AG04450 (cell line): ENCODE data around the genes DNAJC3 and UGGT2.

DNA sequence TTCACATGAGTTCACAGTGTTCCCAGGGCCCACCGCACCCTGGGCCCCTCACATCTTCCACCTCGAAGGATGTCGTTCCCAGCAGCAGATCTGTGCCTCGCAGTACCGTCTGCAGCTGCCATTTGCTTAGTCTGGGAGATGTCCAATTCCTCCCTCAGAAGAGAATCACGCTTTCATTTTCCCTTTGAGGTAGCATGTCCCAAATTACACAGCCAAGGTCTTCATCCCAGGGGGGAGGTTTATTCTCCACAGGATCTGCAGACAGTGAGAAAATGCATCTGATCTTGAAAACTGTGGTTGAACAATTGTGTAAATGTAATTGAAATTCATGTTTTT lies 150.2 kb downstream of the DCT start:
- CAGE, long polyA plus RNA, result no peak
- RRBS, result no CpG with 5 or more reads among the region's 6 CpGs

DNA sequence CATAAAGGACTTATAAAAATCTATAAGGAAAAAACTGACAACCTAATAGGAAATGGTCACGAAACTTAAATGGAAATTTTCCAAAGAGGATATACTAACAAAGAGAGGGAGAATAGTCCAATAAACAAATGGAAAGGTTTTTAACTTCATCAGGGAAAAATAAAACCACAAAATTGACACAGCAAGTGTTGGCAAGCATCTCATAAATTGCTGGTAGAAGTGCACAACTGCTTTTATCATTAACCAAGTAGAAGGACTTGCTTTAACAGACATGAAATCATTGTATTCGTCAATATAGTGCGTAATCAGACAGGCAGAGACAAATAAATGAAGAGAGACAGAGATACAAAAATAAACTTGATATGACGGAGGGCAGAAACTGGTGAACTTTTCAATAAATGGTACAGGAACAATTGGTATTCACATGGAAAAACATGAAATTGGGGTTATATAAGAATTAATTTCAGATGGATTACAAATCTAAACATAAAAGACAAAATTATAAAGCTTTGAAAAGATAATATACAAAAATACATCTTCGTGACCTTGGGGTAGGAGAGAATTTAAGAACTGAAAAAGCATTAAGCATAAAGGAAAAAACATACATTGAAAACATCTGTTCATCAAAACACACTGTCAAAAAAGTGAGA lies 7.3 kb downstream of the TGDS start:
- CAGE, long polyA plus RNA, result no peak
- RRBS, result no CpG with 5 or more reads among the region's 5 CpGs

DNA sequence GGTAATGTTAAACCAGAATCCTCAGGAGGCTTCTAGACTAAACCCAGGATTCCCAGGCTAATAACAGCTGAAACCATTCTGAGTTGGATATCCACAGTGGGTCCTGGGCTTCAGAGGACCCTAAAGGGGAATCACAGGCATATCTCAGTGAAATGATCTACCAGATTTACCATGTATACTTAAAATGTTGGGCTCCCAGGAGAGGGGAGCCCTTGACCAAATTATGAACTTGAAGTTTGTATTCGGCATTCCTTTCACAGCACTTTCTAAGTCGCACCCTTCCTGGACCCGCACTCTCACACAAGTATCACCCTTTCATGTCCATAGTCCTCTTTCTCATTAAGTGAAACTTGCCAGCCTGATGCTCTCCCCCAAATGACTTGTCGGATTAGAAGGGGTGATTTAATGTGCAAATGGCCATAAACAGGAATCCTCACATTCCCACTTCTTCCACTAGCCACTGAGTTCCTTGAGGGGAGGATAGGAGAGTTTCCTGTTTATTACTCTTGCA lies 1.5 kb downstream of the TGDS start:
- CAGE, long polyA plus RNA, result no peak
- RRBS, result no CpG with 5 or more reads among the region's 4 CpGs

- CAGE, long polyA plus RNA, result no peak
- RRBS, result no CpG with 5 or more reads among the region's 2 CpGs
These were observed 39.6 kb downstream of the GPR180 start for GRCh38 chr13:94641339-94641606.

- CAGE, long polyA plus RNA, result no peak
- RRBS, result no CpG with 5 or more reads among the region's 6 CpGs
These were observed 109.4 kb downstream of the ABCC4 start for GRCh38 chr13:95191739-95192302.

DNA sequence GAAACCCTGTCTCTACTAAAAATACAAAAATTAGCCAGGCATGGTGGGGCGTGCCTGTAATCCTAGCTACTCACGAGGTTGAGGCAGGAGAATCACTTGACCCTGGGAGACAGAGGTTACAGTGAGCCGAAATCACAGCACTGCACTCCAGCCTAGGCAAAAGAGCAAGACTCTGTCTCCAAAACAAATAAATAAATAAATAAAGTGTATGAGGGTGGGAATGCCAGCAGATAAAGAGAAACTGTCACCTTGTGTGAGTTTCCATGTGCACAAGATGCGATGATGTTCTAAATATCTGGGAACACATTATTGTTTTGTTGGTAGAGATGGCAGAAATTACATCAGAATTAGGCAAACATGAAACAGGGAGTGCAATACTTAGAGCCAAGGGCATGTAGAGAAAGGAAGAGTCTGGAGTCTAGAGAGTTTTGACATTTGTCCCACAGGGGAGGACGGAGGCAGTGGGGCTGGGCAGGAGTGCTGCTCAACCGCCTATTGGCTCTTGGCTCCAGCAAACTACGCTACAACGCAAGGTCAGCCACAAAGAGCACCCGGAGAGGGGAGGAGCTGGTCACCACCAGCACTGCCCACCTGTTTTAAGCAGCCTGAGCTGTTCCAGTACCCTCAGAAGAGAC lies 108.4 kb downstream of the ABCC4 start:
- CAGE, long polyA plus RNA, result no peak
- RRBS, result no CpG with 5 or more reads among the region's 9 CpGs

GRCh38 chr13:95298549-95299172 lies 2.6 kb downstream of the ABCC4 start:
- CAGE, long polyA plus RNA, result no peak
- RRBS, result no CpG with 5 or more reads among the region's 9 CpGs

DNA sequence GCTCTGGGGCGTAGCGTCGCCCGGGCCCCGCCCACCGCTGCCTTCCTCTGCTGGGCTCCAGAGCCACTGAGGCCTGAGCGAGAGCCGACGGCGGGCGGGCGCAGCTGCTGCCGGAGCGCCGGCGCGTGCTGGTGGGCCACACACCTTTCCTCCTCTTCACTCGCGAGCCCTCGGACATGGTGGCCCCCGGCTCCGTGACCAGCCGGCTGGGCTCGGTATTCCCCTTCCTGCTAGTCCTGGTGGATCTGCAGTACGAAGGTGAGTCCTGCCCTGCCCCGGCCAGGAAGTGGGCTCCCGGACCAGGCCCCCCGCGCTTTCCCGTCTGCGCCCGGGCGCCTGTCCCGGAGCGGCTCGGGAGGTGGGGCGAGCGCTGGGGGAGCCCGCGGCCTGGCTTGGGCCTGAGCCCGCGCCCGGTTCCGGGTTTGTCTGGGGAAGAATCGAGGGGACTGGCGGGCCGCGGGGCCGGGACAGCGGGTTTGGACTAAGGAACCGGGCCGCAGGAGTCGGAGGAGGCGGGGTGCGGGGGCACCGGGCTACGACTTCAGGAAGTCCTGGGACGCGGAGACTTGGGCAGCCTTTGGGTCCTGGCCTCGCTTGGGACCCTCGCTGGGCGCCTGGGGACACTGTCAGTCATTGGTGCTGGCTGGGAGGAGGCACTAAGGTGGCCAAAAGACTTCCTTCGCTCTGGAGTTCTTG lies at the start of gene DNAJC3:
Gene DNAJC3 (plus strand): TSS at position 60 of the 696 bp plus-strand sequence.
- CAGE, long polyA plus RNA, result start-site peak on the plus strand centred at position 69 of the sequence, 20 bp wide, 493 and 264 reads in 2 replicates
- RRBS, result 1% methylated on average over 43 of the region's 63 CpGs

DNA sequence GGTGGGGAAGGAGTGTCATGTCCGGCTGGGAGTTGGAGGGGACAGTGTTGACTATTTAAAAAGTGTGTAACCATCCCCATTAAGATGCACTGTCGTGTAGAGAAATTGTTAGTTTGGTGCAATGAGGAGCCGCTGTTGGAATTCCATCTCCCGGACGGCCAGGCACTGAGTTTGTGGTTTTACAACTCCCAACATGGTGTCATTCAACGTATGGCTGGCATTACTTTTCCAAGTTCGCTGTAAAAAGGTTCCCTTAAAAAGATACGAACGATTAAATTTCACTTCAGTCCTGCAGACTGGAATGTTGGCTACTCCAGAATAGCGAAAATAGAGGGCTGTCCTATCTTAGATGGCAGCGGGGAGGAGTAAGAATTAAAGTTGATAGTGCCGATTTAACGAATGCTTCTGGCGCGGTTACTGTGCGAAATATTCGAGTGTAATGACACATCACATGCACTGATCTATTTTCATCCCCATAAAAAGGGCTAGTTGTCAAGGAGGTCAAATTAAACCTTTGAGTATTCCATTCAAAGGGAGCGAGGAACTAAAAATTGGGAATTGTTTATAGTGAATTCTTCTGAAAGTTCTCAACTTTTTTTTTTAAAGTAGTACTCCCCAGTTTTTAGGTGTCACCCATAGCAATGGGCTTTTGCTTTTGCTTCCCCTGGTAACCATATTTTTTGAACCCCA lies 982 bp downstream of the DNAJC3 start:
- CAGE, long polyA plus RNA, result no peak
- RRBS, result no CpG with 5 or more reads among the region's 18 CpGs

DNA sequence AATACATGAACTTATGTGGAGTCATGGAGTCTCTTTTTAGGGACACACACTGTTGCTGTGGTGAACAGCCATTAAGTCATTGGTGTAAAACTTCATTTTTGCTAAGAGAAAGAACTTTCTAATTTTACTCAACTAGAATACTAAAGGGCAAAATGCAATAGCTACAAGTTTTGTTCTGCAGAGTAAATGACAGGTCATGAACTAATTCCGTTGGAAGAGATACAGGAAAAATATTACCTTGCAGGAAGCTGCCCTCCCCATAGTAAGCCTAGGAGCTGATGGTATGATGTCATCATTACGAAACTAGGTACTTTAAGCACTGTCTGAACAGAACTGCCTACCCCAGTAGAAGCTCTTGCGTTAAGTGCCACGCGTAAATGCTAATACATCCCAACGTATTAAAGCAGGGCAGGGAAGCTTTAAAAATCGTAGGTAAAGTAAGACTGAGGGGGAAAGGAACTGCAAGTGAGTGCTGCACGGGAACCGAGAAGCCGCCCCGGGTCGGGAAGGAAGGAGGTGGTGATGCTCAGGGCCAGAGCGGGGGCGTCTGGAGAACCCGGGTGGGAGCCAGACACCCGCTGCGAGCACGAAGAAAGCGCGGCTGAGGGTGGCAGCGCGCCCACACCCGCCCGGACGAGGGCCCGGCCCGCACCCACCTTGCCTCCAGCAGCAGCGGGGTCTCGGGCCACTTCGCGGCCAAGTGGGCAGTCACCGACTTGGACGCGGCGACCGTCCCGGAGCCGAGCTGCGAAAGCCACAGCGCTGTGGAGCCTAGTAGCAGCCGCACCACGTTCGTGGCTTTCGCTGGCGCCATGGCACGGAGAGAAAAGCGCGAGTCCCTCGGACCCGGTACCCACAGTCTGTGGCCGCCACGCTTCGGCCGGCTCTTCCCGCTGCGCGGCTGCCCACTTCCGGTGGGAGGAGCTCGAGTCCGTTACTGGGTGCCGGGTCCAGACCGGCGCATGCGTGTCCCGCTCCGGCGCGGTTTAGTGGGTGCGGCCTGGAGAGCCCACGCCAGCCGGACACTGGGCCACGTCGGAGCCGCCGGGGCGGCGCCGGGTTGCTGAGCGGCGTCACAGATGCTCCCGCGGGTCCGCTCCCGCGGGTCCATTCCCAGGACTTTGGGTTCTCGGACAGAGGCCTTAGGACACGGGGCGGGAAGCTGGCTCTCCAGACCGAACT lies at the start of gene UGGT2:
Gene UGGT2 (minus strand): TSS at position 903 of the 1,182 bp plus-strand sequence.
- CAGE, long polyA plus RNA, result start-site peak on the minus strand centred at position 892 of the sequence, 12 bp wide, 26 and 107 reads in 2 replicates
- RRBS, result 2% methylated on average over 37 of the region's 89 CpGs

- CAGE, long polyA plus RNA, result no peak
- RRBS, result no CpG with 5 or more reads among the region's 2 CpGs
These were observed 11.7 kb downstream of the OXGR1 start for GRCh38 chr13:96982481-96983163.

- CAGE, long polyA plus RNA, result no peak
- RRBS, result no CpG with 5 or more reads among the region's 4 CpGs
These were observed 10.0 kb downstream of the OXGR1 start for GRCh38 chr13:96984298-96984643.

GRCh38 chr13:97116643-97117307 lies 105.4 kb upstream of the MBNL2 start:
- CAGE, long polyA plus RNA, result no peak
- RRBS, result no CpG with 5 or more reads among the region's 3 CpGs

GRCh38 chr13:97165772-97166381 lies 56.3 kb upstream of the MBNL2 start:
- CAGE, long polyA plus RNA, result no peak

DNA sequence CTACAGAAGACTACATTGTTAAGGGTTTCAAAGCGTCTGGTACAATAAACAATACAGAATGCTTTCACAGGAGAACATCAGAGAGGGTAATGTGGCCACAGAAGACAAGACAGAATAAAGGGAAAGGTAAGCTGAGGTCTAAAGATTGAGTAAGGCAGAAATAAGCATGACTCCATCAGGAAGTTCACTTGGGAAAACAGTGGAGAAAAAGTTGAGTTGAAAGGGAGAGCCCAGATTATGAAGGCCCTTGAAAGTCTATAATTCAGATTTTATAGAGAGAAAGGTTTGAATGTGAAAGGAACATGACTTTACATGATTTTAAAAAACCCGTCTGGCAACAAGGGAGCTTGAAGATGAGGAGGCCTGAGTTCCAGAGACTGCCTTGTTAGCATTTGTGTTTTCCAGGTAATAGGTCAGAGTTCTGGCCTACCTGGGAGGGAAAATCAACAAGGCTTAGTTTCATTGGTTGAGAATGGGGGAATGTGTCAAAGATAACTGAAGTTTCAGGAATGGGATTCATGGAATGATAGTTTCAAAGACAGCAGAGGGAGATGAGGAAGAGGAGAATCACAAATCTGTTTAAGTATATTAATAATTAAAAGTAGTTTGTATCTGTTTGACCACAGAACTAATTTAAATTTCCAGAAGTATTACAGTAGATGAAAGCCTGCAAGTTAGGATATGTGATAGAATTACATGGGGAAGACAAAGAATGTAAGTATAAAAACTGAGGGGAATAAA lies 1.7 kb upstream of the MBNL2 start:
- CAGE, long polyA plus RNA, result no peak
- RRBS, result no CpG with 5 or more reads among the region's 2 CpGs

- CAGE, long polyA plus RNA, result no peak
- RRBS, result no CpG with 5 or more reads among the region's 14 CpGs
These were observed 19.6 kb downstream of the MBNL2 start for GRCh38 chr13:97241335-97242599.

DNA sequence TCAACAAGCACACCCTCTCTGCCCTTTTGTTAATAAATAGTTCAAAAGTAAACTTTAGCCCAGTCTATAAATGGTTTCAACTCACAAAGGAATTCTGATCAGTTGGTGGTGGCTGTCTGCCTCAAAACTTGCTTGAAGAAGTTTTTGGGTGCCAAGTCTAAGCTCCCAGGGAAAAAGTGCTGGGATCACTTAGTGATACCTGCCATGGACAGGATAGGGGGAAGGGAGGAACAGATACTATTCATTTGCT lies 22.9 kb downstream of the MBNL2 start:
- CAGE, long polyA plus RNA, result no peak

DNA sequence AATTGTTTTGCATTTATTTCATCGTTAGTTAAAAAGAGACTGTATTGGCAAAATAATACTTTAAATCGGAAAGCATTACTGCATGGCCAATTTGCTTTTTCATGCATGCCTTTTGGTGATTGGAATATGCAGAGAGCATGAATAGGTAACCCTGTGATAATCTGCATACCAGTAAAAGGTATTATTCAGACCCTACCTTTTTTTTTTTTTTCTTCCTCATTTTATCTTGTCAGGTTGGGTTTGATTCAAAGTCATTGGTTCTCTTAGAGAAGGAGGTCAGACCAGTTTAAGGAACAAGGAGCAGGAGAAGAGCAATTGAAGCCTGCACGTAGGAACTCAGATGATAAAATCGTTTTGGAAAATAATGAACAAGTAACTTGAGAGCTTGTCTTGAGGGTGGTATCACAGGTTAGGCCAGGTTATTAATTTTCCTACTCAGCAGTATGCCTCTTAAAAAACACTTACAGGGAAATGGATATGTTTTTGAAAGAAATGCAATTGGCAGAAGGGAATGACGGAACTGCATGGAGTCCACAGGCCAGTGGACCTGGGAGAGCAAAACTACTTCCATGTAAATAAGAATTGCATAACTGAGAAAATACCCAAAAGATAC lies 34.9 kb downstream of the MBNL2 start:
- CAGE, long polyA plus RNA, result no peak
- RRBS, result no CpG with 5 or more reads among the region's 5 CpGs

DNA sequence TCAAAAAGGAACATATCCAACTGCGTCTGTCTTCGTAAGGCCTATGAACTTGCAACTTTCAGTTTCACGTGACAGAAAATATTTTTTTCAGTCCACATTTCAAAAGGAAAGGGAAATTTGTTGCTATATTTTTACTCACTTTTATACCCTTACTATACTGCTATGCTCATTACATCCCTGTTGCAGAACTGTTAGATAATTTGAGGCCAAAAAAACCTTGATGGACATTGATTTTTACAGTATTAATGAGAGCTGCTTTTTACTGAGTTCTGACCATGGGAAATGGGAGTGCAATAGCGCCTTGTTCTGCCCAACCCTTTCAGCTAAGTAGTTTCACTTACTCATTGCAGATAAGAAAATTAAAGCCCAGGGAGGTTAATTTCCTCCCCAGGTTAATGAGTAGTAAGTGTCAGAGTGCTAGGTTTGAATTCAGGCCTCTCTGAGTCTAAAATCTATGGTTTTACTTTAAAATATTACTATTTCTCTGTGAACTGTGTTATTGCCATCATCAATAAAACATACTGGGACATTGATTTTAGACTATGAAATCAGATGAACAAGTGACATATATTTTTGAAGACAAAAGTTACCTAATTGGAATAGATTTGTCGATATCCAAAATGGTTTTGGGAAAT lies 93.6 kb upstream of the RAP2A start:
- CAGE, long polyA plus RNA, result no peak
- RRBS, result no CpG with 5 or more reads among the region's 5 CpGs

DNA sequence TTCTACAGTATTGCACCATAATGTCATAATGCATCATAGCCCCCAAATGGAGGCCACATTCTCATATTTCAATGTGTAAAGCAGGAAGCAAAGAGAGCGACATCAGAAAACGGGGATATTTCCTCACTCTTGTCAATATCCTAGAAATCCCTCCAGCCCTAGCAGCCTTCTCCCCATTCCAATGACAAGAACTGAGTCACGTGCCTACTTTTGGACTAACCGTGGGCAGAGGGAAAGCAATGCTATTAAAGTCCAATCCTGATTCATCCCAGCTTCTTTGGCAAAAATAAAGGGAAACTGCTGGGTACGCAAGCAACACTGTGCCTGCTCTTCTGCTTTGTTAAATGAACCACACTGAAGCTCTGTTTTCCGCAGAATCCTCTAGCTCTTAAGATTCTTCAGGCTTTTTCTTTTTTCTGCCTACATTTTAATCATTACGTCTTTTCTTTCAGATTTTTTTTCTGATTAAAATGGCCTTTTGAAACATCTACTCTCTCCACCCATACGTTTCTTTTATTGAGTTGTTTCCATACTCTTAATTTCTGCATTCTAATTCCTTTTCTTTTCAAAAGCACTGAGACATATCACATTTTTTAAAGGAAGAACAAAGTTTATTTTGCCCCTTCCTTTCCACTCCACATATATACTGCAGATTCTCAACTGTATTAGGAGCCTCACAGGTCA lies 4.1 kb upstream of the RAP2A start:
- CAGE, long polyA plus RNA, result no peak
- RRBS, result no CpG with 5 or more reads among the region's 8 CpGs